SK-N-MC (cell line): ENCODE measurements around a stretch of chr9.

GRCh38 chr9:135919538-135920395 is 12.4 kb upstream of the CAMSAP1 start:
- RRBS = no CpG with 5 or more reads among the region's 17 CpGs

- RRBS = no CpG with 5 or more reads among the region's 13 CpGs
Observed at GRCh38 chr9:135933397-135934012, 26.2 kb upstream of the CAMSAP1 start.

GRCh38 chr9:135962056-135962555 is 933 bp upstream of the UBAC1 start:
- RRBS = no CpG with 5 or more reads among the region's 8 CpGs

DNA sequence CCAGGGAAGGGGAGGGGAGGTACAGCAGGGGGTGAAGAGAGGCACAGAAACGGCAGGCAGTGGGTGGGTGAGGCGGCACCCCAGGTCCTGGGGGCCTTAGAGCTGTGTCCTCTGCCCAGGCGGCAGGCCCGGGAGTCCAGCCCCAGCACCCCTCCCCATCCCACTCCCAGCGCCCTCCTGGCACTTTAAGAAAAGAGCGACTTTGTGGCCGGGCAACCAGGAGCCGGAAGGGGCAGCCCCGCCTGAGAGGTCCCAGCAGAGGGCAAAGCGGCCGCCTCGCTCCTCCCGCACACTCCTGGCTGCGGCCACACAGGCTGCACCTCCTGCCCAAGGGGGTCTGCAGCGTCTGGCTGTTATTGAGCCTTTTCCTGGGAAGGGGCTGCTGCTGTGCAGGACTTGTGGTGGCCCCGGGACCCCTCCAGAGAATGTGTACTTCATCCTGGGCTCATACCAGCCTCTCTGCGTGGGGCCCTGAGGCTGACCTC is 42.6 kb downstream of the NACC2 start:
- RRBS = no CpG with 5 or more reads among the region's 17 CpGs

- RRBS = 80% methylated on average over 7 of the region's 17 CpGs
Observed at GRCh38 chr9:136087616-136087988, 7.5 kb downstream of the NACC2 start.

DNA sequence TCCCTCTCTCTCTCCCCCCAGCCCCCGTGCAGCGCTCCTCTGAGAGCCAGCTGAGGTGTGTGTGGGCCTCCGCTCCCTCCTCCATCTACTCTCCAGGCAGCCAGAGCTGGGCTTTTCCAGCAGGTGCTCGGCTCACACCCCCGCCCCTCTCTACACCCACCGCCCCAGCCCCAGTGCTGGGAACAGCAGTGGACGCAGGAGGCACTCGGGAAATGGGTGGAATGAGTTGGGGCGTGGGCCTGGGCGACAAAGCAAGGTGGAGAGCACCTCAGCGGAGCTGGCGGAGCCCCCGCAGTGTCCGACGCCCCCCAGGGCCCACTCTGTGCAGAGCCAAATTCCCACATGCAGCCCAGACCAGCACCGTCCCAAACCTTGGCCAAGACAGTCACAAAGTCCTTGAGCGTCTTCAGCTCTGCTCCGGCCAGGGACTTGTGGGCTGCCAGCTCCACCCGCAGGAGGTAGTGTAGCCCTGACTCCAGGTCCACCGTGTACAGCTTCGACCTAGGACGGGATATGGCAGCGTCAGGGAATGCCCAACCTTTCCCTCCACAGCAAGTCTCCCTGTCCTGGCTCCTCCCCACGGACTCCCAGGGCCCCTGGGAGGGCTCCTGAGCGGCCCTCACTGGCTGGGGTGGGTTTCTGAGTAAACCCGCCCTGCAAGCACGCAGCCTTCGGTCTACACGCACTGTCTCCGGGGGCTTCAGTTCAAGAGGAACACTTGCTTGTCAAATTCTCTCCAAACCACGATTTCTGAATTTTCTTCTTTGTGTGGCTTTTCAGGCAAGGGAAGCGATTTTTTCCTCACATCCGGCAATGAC is 13.6 kb upstream of the LHX3 start:
- RRBS = 52% methylated on average over 3 of the region's 33 CpGs

DNA sequence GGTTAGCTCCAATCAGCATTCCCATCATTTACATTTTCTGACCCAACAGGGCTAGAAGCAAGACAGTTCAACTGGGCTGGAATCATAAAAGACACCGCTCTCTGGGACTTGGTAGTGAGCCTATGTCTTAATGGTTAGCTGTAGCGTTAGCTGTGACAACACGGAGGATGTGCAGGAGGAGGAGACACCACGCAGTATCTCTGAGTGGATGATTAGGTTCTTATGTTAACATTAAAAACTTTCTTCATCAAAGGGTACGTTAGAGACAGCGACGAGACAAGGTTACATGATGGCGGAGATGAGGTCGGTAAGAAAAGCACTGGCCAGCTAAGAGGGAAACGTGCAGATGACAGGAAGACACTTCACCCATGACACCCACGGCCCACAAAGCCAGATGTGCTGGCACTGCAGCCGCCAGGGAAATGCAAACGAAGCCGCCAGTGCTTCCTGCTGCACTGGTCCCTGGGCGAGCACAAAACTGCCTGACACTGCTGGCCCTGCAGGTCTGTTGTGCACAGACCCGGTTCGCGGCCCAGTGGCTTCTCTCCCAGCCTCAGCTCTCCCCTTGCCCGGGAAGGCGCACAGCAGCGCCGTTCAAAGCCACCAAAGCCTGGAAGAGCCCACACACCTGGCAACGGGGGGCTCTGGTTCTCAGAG is 20.3 kb upstream of the LHX3 start:
- RRBS = 63% methylated on average over 4 of the region's 23 CpGs

DNA sequence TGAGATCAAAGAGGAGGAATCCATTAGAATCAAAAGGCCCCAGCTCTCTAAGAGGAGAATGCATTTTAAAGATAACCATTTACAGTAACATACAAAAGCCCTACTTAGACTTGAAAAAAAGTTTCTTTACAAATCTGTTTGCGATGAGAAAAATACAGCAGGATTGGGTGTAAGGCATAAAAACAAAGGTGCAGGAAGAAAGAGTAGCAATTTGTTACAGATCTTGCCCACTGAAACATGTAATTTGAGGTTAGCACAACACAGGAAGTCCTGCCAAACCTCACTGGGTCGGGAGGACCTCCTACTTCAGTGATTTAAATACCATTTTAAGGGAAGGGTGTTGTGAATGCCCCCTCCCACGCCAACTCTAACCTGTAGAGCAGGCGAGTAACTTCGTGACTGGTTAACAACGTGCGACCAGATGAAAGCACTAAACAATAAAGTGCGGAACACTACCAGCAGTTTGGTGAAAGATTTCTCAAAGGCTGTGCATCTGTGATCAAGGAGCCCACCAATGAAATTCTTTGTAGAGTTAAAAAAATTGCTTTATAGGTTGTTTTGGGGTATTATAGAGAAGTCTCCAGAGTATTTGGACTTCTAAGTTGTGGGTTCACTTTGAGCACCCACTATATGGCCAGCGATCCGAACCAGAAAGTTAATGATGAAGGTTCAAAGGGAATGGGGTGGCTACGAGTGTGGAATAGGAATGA is 1.1 kb downstream of the QSOX2 start:
- RRBS = no CpG with 5 or more reads among the region's 11 CpGs

- RRBS = no CpG with 5 or more reads among the region's 14 CpGs
Observed at GRCh38 chr9:136295493-136295983, 8.4 kb downstream of the CCDC187 start.

DNA sequence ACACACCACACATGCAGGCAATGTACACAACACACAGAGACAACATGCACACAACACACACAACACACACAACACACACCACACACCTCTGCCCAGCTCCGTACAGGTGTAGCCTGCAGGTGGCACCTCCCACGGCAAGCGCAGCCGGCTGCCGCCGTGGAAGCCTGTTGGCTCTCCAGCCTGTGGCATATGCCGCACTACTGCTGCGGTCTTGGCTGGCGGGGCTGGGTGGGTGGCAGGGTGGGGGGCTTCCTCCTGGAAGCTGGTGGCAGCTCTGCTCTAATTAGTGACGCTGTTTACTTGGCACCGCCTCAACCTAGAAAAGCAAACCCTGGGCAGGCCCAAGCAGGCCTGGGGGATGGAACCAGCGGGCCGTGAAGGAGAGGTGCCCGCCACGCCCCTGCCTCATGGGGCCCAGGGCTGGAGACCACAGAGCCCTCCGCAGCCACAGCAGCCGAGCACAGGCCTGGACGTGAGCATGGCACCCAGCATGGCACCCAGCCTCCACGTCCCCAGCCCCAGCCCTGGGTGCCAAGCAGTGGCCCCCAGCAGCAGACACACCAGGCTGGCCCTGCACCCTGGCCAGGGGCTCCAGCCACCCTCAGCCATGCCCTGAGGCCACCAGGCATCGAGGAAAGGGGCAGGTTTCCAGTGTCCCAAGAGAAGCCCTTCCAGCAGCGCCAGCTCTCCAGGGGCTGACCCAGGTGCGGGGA is 5.2 kb upstream of the CCDC187 start:
- RRBS = no CpG with 5 or more reads among the region's 22 CpGs

GRCh38 chr9:136328025-136328247 is 597 bp downstream of the GPSM1 start:
- RRBS = 4% methylated on average over 1 of the region's 4 CpGs

- RRBS = no CpG with 5 or more reads among the region's 27 CpGs
Observed at GRCh38 chr9:136331234-136331789, 4.0 kb downstream of the GPSM1 start.

DNA sequence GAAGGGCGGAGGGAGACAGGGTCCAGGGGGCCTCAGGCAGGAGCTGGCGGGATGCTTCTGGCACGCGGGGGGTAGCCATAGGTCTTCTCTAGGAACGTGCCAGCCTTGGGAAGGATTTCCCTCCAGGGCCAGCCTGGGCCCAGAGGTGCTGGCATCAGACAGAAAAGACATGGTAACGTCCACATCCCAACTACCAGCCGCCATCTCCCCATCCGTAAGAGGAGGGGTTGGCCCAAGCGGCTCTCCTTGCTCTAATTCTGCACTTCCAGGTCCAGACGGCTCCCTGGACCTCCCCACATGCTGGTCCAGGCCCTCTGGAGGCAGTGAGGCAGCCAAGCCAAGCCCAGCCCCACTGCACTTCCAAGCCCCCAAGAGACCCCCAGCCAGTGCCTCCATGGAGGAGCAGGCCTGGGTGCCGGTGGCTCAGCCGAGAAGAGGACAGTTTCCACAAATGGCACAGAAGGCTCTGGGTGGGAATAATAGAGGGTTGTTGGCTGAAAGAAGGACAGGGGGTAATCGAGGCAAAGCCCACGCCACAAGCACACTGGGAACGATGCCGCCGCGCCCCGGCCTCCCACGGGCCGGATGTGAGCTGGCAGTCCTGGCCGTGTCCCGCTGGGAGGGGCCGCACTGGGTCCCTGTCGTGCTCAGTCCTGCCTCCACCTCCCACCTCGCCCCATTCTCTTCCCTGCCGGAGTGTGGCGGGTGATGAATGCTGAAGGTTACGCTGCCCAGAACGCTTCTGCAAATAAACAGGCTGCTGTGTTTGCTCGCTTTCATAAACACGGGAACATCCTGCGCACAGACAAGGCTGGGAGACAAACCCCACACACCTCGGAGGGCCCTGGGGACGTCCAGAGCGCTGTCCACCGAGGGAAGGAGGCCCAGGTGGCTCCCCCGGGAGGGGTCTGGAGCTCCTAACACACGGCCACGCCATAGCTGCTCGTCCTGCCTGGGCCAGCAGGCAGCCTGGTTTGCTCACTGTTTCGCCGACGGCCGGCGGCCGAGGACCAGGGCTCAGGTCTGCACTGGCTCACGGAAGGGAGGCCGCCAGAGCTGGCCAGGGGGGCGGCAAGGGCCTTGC is 2.6 kb downstream of the DNLZ start:
- RRBS = 92% methylated on average over 12 of the region's 50 CpGs

GRCh38 chr9:136441510-136442595 is 2.2 kb upstream of the INPP5E start:
- RRBS = no CpG with 5 or more reads among the region's 29 CpGs

GRCh38 chr9:136469975-136470528 is 12.8 kb downstream of the SEC16A start:
- RRBS = no CpG with 5 or more reads among the region's 19 CpGs

GRCh38 chr9:136484137-136484987 is 1.5 kb upstream of the SEC16A start:
- RRBS = 16% methylated on average over 14 of the region's 56 CpGs

DNA sequence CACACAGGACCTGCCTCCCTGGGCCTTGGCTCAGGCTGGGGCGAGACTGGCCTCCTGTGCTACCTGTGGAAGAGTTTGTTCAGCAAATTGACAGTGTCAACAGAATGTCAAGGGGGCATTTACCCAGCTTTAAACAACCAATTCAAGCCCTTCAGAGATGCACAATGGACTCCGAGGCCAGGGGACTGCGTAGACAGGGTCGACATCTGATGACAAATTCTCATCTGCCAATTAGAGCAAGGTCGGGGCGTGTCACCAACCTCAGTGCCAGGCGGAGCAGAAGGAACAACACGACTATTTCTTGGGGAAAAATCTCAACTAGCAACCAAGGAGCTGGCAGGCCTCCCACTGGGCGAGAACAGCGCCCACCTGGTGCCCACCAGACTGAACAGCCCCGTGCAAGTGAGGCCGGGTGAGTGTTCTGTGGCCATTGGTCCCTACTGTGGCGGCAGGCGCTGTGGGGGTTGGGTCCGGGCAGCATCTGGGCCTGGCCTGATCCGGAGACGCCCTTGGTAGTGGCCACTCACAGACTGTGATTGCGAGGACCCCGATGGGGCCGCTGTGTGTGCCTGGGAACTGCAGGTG is 11.6 kb downstream of the NOTCH1 start:
- RRBS = 93% methylated on average over 4 of the region's 20 CpGs

- RRBS = 85% methylated on average over 13 of the region's 23 CpGs
Observed at GRCh38 chr9:136619664-136620290, 42.9 kb upstream of the EGFL7 start.

- RRBS = 64% methylated on average over 3 of the region's 14 CpGs
Observed at GRCh38 chr9:136644804-136645306, 17.9 kb upstream of the EGFL7 start.

DNA sequence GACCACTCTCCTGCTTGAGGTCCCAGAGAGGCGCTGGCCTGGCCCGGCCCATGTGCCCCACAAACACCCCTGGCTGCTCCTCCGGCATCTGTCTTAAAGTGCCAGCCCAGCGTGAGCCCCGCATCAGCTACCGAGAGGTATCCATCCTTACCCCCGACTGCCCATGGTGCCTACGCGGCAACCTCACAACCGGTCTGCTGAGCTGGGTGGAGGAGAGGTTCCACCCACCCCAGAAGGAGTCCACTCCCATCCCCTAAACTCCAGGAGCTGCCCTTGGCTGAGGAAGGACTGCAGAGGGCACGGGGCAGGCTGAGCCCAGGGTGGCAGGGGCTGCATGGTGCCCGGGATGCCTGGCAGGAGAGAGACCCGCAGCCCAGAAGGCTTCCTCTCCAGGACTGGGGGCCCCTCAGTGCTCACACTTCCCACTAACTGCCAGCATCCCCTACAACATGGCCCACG is 15.7 kb upstream of the EGFL7 start:
- RRBS = 88% methylated on average over 7 of the region's 14 CpGs